Jejunum (tissue), 1 donor: ENCODE results near the gene SEPTIN11.

- PRO-cap = no peak
These were observed 54.1 kb downstream of the PPEF2 start for GRCh38 chr4:75848054-75848590.

GRCh38 chr4:76002150-76002510 lies 5.2 kb downstream of the CXCL9 start:
- PRO-cap = no peak

DNA sequence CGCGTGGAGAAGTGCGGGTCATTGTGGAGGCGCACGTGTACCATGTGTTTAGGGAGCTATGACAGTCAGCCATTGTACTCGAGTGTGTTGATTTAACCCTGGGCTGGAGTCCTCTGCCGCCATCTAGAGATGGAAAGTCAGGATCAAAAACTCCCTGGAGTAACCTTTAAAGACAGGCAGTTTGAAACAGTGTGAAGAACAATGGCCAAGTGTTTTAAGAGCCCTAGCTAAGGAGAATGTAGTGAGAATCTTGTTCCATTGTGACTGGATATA lies 12.7 kb downstream of the ART3 start:
- PRO-cap = no peak

GRCh38 chr4:76307366-76308089 lies 995 bp downstream of the STBD1 start:
- PRO-cap = no peak

DNA sequence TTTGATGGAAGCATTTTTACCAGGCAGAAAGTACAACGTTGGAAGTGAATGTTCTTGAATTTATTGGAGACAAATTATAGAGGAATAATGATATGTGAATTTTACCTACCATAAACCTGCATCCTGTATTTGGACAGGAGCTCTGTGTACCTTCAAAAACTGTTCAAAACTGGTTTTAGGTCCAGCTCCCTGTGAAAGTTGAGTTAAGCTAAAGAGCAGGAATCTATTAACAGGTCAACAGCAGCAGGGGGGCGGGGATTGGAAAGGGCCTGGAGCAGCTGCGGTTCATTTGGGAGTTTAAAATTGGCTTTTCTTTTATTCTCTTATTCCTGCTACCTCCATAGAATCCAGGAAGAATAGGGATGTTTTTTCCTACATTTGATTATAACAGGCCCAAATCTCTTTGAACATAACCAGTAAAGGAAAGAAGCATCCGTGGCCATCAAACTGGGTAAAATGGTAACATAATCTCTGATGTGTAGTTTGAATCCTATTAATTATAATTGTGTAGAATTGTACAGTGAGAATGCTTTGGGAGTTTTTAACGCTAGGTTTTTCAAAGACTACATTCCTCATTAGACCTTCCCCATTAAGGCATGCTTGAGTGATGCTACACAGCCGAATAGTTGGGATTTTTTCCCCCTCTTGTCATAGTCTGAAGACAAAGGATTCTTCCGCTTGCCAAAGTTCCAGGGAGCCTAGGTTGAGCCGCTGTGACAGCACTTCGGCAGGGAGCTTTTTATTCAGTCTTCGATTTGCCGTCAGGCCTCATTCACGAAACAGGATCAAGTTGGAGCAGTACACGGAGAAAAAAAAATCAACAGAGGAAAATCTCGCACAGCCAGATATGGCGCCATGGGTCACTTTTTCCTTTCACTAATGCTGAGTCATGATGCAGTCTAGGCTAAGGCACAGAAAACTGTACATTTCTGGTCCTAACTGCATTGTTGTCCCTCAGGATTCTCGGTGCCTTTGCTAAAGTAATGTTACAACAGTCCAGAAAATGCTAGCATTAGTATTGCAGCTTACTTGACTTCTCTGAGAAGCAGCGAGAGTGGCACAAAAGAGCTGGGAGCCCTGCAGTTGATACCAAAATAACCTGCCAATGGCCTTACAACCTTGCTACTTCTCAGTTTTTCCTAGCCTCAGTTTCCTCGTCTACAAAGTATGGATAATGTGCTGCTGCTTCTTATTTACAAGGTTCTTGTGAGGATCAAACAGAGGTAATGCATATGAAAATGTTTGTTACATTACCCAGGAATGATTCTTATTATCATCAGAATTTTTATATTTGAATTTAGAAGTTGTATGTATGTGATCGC lies 24.2 kb downstream of the SHROOM3 start:
- PRO-cap = no peak

DNA sequence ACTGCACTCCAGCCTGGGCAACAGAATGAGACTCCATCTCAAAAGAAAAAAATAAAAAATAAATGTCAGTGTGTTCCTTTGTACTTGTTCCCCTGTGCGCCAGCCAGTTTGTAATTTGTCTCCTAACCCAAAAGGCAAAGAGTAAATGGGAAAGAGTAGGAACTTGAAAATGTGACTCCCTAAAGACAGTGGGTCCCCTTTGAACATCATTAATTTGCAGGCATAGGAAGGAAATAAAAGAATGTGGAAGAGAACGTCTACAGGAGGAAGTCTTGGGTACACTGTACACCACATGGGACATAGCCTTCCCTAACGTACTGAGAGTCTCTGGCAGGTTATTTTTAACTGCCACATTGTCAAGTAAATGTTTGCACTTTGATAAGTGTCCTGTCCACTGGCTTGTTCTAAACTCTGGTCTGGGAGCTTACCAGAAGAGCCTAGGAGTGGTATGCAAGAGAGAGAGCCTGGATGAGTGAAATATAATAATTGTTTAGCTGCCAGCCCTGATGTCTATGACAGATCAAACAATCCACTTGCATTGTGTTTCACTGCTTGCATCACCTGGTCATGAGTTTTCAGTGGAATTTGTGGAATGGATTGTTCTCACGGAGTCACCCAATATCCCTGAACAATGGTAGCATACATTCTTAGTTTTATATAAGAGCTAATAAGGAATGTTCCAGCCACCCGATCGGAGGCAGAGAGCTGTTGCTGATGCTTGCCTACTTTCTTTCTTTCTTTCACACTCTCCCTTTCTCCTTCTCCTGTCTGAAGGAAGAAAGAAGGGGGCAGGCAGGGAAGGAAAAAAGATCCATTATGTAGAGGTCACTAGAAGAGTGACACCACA lies 91.5 kb downstream of the SHROOM3 start:
- PRO-cap = no peak

DNA sequence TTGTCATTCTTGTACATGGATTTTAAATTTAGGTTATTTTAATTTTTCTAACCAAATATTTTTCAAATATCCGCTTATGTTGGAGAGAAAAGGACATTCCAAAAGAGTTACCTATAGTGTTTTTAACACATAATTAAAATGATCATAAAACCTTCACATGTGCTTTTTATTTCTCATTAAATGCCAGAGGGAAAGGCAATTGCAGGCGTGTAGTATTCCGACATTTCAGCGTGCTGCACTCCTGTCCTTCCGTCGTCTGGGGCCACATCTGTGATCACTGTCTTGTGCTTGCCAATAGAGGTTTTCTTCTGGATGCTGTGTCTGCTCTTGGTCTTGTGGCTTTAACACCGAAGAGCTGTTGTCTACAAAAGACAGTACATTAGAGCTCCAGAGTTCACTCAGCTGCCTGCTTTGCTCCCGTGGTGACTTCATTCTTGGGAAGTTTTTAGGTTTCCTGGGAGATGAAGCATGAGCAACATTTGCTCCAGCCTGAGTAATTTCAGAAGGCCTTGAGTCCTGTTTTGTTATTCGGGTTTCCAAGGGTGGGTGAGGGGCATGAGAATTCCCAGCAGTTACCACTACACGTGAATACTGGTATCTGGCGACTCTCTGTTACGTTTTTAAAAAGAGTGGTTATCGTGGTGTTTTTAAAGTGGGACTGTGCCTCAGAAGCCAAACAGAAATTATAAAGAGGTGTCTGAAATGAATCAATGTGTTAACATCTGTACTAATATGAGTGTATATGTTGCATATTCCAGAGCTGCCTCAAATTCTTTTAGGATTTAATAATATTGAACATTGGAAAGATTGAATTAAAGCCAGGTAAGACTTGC lies 189.2 kb downstream of the SHROOM3 start:
- PRO-cap = no peak

GRCh38 chr4:76629247-76629798 lies 194.3 kb downstream of the SHROOM3 start:
- PRO-cap = no peak

DNA sequence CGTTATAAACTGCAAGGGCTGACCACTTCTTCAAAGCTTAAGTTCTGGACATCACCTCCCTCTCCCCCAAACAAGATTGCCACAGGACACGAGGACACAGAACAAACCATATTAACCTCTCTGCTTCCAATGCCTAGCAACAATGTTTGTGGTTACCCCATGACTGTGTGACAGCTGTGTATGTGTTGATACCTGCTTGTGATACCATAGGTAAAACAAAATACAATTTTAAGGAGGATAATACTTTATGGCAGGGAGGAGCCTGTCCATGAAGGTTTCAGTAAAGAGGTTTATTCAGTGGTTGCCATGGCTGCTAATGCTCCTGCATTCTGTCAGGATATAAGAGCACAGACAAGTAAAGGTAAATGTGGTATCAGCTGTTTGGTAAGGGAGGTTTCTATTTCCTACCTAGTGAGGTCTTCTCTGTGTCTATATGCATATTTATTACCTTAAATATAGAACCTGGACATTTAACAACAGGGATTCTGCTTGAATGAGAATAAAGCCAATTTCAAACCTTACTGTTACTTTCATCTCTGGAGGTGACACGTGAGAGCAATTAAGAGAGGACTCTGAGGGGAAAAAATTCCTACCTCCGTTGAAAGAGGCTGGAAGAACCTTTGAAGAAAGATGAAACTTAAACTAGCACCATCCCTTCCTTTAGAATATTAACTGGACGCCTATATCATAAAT lies 209.8 kb downstream of the SOWAHB start:
- PRO-cap = no peak

- PRO-cap = no peak
These were observed 157.2 kb downstream of the SOWAHB start for GRCh38 chr4:76740730-76741106.

DNA sequence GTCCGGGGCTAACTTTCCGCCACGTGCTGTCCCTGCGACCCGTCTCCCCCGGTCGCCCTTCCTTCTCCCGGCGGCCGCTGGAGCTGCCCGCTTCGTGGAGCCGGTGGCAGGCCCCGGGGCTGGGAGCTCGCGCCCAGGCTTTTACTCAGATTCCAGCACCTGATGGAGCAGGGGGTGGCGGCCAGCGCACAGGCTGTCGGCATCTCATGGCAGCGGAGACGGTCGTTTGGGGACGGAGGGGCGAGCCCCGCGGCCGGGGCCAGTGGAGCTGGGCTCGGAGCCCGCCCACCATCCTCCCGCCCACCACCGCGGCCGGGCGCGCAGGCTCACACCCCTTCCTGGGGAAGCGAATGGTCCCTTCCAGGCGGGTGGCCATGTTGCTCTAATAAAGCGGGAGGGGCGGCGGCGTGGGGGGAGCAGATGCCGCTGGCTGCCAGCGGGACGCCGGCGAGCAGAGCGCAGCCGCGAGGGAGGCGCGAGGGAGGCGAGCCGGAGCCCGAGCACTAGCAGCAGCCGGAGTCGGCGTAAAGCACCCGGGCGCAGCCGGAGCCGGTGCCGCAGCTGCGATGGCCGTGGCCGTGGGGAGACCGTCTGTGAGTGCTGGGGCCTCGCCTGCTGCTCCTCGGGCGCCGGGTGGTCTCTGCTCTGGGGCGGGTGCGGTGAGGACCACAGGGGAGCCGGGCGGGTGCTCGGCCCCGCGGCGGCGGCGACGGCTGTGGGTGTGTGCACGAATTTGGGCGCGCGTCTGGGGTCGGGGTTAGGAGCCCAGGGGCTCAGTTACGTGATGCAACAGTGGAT lies at the start of gene SEPTIN11:
TSS of gene SEPTIN11 (plus strand) at position 415 of the 798 bp plus-strand sequence.
- PRO-cap = bidirectional peak, plus-strand start at position 461 of the sequence, minus-strand start at position 228 of the sequence

DNA sequence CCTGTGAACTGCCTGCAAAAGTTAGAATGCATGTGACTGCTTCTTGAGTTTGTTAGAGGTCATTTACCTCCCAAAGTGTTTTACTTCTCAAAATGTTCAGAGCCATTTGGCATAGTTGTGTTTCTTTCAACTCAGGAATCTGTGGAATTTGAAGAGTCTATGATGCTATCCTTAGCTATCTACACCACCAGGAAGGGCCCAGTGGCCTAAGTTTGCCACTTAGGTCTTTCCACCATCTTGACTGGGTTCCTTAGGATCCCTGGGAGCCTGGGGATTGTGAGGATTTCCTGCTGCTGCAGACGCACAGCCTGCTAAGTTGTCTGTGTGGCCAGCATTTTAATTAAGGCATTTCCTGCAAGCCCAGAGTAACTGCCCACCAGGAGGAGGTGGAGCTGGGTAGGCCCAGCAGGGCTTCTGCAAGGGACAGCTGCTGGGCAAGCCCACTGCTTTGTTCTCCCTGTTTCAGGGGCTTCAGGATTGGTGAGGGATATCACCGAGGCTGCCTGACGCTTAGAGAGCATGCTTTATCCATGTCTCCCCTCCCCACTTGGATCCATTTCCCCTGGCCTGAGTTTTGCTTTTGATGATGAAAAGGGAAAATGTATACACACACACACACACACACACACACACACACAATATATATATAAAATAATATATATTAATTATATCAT lies 53.0 kb downstream of the CCNI start:
- PRO-cap = no peak

DNA sequence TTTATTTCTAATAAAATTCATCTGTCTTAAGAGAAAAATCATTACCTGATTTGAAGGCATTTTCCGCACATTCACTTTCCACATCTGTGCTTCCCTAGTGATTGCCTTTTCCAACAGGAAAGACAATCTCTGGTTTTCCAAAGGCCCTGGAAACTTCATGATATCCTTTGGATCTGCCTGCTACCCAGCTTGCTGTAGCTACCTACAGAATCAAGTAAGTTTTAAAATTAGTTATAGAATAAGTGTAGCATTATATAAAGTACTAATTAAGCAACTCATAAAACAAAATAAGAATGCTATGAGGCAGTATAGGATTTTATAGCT lies 9.6 kb downstream of the CCNI start:
- PRO-cap = no peak

- PRO-cap = no peak
These were observed 2.7 kb downstream of the CCNI start for GRCh38 chr4:77072993-77073510.

- PRO-cap = no peak
These were observed 30.1 kb upstream of the CCNG2 start for GRCh38 chr4:77126800-77127316.

DNA sequence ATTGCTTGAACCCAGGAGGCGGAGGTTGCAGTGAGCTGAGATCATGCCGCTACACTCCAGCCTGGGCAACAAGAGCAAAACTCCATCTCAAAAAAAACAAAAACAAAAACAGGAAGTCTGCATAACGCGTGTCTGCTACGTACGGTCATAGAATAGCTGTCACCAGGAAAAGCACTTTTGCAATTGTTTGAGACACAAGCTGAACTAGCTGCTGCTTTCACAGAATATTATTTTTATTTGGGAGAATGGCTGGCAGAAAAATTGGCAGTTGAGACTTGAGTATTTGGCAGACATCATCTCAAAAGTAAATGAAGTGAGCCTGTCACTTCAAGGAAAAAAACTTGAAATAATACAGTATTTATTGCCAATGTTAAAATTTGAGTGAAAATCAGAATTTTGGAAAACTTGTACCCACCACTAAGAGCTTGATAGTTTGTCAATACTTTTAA lies 19.5 kb upstream of the CCNG2 start:
- PRO-cap = no peak

DNA sequence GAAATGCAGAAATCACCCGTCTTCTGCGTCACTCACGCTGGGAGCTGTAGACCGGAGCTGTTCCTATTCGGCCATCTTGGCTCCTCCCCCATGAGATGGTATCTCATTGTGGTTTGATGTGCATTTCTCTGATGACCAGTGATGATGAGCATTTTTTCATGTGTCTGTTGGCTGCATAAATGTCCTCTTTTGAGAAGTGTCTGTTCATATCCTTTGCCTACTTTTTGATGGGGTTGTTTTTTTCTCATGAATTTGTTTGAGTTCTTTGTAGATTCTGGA lies 86.4 kb upstream of the CXCL13 start:
- PRO-cap = no peak

DNA sequence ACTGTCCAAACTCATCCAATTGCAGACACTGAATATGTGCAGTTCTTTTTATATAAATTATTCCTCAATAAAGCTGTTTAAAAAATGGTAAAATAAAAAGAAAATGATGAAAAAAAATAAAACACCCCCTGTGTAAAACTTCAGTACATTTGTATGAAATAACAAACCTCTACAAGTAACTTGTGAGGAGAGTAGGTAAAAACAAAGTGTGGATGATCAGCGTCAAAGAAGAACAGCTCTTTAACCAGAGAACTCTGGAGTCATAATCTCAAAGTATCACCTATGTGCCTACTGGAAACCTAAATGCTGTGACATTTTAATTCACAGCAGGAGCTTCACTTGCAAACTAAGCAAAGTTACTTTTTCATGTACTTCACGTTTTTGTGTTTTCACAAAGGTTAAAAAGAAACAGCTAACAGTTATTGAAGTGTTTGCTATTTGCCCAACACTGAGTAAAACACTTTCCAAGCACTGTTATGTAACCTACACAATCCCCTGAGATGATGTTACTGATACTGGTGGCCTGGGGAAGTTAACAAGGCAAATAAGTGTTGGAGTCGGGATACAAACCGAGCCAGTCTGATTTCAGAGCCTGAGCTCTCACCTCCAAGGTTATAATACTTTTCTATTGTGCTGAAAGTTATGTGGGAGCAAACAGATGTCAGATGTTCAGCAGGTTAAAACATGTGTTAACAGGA lies 4.2 kb upstream of the CXCL13 start:
- PRO-cap = no peak

DNA sequence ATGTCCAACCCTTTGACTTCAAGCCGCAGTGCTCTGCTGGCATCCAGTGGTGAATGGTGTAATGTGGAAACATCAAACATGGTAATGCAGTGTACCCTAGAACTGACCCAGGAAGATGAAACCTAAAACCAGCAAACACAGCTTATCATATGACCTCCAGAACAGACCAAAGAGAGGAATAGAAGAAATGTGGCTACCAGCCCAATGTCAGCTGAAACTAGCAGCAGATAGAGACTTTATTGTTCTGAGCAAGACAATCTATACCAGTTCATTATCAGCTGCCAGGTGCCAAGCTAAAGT lies 13.8 kb downstream of the CXCL13 start:
- PRO-cap = no peak

DNA sequence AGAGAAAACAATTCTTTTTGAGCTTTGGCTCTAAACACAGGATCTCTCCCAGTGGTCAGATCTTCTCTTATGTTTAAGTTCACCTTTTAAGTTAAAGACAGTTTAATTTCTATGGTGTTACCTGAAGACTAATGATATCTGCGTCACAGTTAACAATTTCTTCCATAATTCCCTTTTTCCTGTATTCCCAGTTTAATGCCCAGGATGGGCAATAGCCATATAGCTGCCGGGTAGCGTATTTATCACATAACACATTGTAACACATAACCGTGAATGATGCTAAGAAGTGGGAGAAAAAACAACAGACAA lies 74.6 kb downstream of the CNOT6L start:
- PRO-cap = no peak